ENCODE measurements around a stretch of chr11.

GRCh38 chr11:9265846-9266331, 739 bp upstream of the DENND5A start:
- RRBS = no CpG with 5 or more reads among the region's 11 CpGs

DNA sequence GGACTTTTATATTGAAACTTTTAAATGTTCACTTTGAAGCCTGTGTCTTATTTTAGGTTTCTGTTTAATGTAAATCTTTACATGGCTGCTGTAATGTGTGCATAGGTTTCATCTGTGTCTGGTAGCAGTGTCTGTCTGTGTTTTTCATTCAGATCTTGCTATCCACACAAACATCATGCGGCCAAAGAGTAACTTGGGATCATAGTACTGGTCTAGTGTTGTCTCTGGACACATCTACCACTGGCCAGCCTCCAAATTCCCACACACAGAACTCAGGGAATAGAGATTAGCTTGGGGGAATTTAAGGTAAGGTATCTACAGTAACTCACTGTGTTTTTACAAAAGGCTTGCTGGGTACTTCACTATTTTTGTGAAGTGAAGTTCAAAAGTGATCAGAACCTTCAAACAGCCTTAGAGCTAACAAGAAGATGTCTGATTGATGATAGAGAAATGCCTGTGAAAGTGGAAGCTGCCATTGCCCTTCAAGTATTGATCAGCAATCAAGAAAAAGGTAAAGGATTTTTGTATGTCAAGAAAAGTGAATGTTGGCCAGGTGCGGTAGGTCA, 32.0 kb upstream of the ZNF143 start:
- RRBS = no CpG with 5 or more reads among the region's 2 CpGs

GRCh38 chr11:9445298-9445701, 15.5 kb upstream of the ZNF143 start:
- RRBS = no CpG with 5 or more reads among the region's 2 CpGs

- RRBS = no CpG with 5 or more reads among the region's 3 CpGs
These were observed 9.3 kb upstream of the ZNF143 start for GRCh38 chr11:9451595-9451898.

GRCh38 chr11:9459361-9459712, 1.5 kb upstream of the ZNF143 start:
- RRBS = no CpG with 5 or more reads among the region's 11 CpGs

GRCh38 chr11:9571017-9571605, 2.4 kb upstream of the WEE1 start:
- RRBS = no CpG with 5 or more reads among the region's 6 CpGs

DNA sequence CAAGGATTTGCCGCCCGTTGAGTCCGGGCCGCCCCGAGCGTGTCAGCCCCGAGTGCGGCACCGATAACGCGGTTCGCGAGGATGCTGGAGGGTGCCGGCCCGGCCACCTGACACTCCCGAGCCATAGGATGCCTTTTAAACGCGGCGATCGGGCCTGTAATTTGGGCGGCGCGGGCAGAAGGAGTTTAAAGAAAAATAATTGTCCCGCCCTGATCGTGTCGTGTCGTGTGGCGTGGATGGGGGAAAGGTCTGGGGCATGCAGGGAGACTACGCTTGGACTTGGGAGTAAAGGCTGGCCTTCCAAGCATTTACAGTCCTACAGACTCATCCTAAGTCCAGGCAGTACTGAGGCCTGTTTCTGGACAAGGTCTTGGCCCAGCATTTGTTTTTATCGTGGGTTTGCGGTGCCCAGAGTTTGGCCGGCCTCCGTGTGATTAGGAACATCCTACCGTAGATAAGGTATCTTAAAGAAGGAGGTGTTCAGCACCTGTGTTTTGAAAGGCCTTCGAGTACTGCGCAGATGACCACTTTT, 1.4 kb downstream of the WEE1 start:
- RRBS = under 1% methylated on average over 12 of the region's 36 CpGs

DNA sequence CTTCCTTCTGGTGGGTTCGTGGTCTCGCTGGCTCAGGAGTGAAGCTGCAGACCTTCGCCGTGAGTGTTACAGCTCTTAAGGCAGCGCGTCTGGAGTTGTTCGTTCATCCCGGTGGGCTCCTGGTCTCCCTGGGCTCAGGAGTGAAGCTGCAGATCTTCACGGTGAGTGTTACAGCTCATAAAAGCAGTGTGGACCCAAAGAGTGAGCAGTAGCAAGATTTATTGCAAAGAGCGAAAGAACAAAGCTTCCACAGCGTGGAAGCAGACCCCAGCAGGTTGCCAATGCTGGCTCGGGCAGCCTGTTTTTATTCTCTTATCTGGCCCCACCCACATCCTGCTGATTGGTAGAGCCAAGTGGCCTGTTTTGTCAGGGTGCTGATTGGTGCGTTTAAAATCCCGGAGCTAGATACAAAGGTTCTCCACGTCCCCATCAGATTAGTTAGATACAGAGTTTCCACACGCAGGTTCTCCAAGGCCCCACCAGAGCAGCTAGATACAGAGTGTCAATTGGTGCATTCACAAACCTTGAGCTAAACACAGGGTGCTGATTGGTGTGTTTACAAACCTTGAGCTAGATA, 41.6 kb upstream of the SWAP70 start:
- RRBS = no CpG with 5 or more reads among the region's 16 CpGs

- RRBS = no CpG with 5 or more reads among the region's 4 CpGs
These were observed 1.7 kb upstream of the SWAP70 start for GRCh38 chr11:9662137-9662704.

GRCh38 chr11:10132398-10132918, 161.6 kb downstream of the SBF2 start:
- RRBS = no CpG with 5 or more reads among the region's 19 CpGs

DNA sequence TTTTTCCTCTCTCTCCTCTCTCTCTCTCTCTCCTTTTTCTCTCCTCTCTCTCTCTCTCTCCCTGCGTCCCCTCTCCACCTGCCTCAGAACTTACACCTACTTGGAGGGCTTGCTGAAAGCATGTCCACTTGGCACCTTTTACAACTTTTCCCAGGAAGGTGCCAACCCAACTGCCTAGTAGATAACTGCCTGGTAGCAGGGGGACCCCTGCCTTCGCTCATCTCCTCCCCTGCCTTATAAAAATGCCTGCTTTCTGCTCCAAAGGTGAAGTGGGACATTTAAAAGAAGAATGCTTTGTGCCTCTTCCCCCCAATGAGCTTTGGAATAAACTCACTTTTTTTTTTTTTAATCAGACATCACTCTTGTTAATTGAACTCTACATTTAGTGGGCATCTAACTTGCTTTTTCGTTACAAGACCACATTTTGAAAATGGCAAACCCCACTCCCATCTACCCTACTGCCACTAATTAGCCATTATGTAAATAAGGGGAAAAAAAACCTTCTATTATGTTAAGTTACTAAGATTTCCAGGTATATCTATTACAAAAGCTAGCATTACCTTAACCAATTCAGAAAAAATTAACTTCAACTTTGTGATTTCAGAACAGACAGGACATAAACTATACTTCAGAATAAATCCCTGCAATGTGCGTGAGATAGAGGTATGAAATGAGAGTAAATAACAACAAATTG, 106.6 kb downstream of the SBF2 start:
- RRBS = no CpG with 5 or more reads among the region's 4 CpGs

DNA sequence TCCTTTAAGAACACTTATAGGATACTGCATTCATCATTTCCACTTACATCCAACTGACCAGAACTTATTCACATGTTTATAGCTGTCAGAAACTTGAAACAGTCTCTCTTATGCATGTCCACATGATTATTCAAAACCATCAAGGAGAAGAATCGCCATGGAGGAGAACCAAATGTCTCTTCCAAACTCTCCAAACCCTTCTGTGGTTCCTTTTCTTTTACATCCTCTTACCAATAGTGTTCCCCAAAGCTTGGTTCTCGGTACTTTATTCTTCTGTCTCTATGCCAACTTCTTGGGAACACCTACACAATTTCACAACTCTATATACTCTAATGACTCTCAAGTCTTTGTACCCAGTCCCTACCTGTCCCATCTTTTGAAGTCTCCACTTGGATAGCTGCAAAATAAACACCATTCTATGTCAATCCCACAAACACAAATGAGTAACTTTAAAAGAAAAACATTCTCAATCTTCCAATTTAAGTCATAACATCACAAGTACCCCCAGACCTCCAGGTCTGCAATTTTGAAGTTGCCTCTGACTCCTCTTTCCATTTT, 12.6 kb downstream of the SBF2 start:
- RRBS = no CpG with 5 or more reads among the region's 2 CpGs

- RRBS = no CpG with 5 or more reads among the region's 35 CpGs
These were observed 564 bp upstream of the SBF2 start for GRCh38 chr11:10294421-10295145.

DNA sequence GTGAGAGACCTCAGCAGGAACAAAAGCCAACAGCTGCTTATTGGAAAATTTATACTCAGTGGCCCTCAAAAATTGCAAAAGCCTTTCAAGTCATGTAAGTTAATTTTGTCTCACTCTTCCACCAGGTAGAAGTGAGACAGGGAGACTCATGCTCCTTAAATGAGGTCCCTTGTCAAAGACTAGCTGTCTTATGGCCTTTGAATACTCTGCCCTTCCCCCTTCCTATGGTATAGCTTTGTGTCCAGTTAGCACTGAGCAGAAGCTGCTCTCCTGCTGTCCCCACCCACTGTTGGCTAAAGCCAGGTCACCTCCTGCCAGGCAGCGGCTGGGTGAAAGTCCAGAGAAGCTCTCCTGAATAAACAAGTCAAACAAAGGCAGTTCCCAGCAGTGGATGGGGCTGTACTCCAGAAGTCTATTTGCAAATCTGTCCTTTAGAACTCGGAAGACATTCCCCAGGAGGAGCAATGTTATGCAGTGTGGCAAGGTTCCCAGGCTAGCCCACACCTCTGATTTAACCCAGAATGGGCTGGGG, 21.5 kb downstream of the ADM start:
- RRBS = no CpG with 5 or more reads among the region's 2 CpGs

DNA sequence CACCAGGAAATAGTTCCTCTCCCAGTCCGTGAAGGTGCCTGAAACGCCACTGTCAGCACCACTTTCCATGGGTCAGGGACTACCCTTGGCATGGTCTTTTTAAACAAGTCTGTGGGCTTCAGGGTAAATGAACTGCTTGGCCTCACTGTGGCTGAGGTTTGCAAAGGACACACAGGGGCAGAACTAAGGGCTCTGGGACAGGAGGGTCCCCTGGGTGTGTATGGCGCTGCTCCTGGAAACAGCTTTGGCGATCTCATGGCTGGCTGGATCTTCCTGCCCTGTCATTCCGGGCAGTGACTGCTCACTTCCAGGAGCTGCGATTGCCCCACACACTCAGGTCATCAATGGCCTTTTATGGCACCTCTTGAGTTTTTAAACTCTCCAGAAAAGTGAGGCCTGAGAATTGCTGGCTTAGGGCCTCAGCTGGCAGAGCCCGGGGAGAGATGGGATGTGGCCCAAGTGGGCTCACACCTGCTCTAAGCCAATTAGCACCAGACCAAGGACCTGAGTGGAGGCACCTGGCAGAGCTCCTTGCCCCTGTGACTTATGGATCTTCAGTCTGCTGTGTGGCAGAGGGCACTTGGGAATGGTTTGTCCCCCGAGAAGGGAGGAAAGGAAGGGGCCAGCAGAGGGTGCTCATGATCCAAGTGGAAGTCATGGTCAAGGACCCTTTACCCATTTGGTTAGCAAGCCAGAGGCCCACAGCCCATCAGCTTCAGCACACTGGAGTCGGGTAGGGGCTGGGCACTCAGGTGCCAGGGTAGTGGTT, 55.7 kb upstream of the LYVE1 start:
- RRBS = no CpG with 5 or more reads among the region's 9 CpGs

DNA sequence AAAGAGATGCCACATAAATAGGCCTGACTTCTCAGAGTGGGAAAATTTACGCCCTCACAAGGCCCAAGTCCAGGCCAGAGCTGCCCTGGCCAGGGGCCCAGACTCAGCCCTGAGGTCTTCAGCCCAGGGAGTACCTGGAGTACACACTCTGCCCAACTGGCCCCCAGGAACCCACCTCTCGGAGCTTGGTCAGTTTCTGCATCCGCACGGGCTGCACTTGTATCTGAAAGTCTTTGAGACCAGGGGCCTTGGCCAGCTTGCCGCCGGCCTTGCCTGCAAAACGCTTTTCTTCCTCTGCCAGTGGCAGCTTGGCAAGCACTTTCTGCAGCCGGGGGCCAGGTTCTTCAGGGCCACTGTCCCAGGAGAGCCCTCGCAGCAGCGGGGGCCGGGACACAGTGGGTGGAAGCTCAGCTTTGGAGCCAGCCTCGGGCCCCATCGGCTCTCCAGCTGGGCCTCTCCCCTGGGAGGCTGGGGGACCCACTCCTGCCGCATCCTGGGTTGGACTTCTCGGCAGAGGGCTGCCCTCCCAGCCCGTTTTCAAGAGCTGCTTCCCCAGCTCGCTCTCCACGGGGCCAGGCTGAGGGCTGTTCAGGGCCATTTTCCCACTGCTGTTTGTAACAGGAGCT, 57.4 kb upstream of the LYVE1 start:
- RRBS = 56% methylated on average over 6 of the region's 18 CpGs

GRCh38 chr11:10657334-10657970, 36.1 kb downstream of the IRAG1 start:
- RRBS = no CpG with 5 or more reads among the region's 10 CpGs

DNA sequence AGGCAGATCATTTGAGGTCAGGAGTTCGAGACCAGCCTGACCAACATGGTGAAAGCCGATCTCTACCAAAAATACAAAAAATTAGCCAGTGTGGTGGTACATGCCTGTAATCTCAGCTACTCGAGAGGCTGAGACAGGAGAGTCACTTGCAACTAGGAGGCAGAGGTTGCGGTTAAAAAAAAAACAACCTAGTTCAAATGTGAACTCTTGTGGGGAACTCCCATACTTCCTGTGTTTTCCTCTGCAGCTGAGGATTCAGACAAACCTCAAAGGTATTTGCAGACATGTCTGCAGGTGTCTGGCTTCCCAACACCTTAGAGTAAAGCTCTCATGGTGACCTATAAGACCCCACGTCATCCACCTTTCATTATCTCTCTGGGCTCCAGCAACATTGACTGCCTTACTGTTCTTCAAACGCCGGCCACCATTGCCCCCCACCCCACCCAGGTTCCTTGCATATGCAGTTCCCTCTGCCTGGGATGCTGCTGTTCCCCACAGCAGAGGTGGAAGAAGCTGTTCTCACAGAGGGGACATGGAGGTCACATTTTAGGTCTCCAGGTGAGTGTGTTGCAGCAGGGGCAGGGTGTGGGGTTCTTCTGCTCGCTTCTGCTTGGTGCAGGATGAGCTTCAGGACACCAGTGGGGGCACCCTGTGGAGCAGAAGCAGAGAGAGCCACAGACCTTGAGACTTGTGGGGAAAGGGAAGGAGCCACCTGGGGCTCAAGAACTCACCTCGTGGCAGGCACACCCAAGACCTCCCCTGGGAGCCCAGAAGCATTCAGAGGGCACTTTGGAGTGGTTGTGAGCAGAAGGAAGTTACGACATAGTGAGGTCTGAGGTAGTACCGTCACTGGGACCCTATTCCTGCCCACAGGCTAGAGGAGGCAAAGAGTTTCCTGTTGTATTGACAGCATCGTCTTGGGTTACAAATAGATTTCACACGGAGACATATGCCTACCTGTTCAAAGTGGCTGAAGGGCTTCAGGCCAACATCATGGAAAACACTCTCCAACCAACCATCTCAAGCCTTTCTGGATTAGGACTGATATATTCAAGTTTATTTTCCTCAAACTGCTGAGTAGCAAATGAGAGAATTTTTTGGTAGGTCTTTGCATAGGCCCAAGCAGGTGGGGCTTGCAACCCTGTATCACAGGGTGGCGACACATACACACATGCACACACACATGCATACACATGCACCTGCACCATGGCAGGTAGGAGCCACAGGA, 203.1 kb downstream of the CSNK2A3 start:
- RRBS = no CpG with 5 or more reads among the region's 14 CpGs

- RRBS = no CpG with 5 or more reads among the region's 4 CpGs
These were observed 27.2 kb upstream of the USP47 start for GRCh38 chr11:11814578-11814983.

Measured in epithelial cell of prostate (primary cell).